AG10803 (cell line): Measurements from ENCODE around the genes SUZ12 and LRRC37B.

DNA sequence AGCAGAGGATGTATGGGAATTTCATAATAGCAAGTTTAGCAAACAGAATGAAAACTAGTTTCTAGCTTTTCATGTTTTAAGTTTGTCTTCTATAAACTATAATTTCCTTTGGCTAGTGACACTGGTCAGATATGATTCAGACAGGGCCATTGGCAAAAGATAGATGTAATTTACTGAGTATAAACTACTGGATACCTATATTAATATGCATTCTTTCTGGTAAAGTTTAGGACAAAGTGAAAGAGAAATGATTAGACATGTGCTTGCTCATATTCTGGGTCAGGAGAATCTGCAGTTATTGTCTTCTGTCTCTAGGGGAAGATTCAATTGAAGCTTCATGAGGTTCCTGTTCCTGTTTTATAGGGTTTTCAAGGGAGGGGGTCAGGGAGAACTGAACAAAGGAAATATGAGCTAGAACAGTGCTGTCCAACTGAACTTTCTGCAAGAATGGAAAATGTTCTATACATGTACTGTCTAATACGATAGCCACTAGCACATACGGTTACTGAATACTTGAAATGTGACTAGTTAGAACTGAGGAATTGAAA lies 59.3 kb upstream of the CORO6 start:
- RRBS: no CpG with 5 or more reads among the region's 2 CpGs

- RRBS: no CpG with 5 or more reads among the region's 4 CpGs
Measured at GRCh38 chr17:29726649-29727532, 104.2 kb upstream of the CORO6 start.

DNA sequence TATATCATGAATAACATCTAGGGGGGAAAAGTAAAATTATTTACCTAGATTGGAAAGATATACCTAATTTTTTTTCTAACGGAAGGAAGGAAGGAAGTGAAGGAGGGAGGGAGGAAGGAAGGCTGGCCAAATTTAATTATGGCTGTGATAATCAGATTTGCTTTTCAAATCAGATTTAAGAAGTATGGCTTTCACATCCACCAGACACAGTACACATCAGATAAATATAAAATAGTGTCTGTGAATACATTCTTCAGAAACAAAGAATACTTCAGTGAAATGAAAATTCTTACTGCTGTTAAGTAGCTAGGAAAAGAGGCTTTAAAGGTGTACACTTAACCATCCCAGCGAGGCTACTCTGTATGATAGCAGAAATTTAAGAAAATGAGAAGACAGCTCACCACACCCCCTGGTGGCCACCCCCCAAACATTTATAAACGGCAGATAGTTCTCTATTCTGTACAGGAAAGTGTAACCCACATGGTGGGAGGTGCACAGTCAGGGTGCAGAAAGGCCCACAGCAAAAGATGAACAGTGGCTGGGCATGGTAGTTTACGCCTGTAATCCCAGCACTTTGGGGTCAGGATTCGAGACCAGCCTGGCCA lies 150.9 kb downstream of the SSH2 start:
- RRBS: no CpG with 5 or more reads among the region's 5 CpGs

GRCh38 chr17:29830081-29830659 lies 99.9 kb downstream of the SSH2 start:
- RRBS: no CpG with 5 or more reads among the region's 5 CpGs

GRCh38 chr17:29931067-29931849 lies 1.2 kb upstream of the SSH2 start:
- RRBS: no CpG with 5 or more reads among the region's 4 CpGs

DNA sequence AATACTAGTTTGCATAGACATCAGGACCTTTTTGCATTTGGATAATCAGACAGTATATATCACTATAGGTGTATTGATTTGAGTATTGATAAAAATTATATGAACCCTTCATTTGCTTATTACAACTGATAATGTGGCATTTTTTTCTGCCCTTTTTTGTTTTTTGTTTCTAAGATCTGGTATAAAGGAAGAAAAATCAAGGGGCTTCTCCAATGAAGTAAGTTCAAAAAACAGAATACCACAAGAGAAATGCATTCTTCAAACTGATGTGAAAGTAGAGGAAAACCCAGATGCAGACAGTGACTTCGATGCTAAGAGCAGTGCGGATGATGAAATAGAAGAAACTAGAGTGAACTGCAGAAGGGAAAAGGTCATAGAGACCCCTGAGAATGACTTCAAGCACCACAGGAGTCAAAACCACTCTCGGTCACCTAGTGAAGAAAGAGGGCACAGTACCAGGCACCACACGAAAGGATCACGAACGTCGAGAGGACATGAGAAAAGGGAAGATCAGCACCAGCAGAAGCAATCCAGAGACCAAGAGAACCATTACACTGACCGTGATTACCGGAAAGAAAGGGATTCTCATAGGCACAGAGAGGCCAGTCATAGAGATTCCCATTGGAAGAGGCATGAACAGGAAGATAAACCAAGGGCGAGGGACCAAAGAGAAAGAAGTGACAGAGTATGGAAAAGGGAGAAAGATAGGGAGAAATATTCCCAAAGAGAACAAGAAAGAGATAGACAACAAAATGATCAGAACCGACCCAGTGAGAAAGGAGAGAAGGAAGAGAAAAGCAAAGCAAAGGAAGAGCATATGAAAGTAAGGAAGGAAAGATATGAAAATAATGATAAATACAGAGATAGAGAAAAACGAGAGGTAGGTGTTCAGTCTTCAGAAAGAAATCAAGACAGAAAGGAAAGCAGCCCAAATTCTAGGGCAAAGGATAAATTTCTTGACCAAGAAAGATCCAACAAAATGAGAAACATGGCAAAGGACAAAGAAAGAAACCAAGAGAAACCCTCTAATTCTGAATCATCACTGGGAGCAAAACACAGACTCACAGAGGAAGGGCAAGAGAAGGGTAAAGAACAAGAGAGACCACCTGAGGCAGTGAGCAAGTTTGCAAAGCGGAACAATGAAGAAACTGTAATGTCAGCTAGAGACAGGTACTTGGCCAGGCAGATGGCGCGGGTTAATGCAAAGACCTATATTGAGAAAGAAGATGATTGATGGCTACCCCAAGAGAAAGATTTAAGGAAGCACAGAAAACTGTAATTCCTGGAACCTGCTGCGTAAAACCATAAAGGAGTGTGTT lies 50.6 kb downstream of the SLC6A4 start:
- RRBS: no CpG with 5 or more reads among the region's 16 CpGs

- RRBS: no CpG with 5 or more reads among the region's 2 CpGs
Measured at GRCh38 chr17:30263551-30264442, 27.9 kb downstream of the BLMH start.

DNA sequence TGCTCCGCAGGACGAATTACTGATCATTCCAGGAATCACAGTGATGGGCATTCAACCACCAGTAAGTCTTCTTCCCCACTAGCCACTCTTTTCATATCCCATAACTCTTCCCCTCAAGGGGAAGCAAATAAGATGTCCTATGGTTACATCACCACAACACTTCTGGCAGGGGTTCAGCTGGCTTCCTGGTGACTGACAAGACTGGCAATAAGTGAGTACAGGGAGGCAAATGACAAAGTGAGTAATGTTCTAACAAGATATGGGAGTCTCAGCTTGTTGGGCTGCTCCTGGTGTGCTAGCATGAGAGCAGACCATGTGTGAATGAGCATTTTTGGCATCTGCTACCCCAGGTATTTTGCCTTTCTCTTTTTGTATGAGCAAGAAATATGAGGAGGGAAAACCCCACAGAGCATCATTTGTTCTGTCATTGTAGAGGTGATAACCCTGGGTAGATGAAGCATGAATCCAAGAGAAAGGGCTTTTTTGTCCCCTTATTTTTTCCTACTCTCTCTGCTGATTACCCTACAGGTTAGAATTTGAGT lies 9.9 kb downstream of the TMIGD1 start:
- RRBS: no CpG with 5 or more reads among the region's 2 CpGs

GRCh38 chr17:30380019-30380579 lies 1.4 kb downstream of the CPD start:
- RRBS: no CpG with 5 or more reads among the region's 5 CpGs

- RRBS: no CpG with 5 or more reads among the region's 10 CpGs
Measured at GRCh38 chr17:30952873-30953553, 17.8 kb upstream of the RNF135 start.

GRCh38 chr17:31319029-31319695 lies 2.3 kb downstream of the EVI2A start:
- RRBS: no CpG with 5 or more reads among the region's 3 CpGs

GRCh38 chr17:31457175-31458062 lies 65.9 kb downstream of the RAB11FIP4 start:
- RRBS: no CpG with 5 or more reads among the region's 11 CpGs

DNA sequence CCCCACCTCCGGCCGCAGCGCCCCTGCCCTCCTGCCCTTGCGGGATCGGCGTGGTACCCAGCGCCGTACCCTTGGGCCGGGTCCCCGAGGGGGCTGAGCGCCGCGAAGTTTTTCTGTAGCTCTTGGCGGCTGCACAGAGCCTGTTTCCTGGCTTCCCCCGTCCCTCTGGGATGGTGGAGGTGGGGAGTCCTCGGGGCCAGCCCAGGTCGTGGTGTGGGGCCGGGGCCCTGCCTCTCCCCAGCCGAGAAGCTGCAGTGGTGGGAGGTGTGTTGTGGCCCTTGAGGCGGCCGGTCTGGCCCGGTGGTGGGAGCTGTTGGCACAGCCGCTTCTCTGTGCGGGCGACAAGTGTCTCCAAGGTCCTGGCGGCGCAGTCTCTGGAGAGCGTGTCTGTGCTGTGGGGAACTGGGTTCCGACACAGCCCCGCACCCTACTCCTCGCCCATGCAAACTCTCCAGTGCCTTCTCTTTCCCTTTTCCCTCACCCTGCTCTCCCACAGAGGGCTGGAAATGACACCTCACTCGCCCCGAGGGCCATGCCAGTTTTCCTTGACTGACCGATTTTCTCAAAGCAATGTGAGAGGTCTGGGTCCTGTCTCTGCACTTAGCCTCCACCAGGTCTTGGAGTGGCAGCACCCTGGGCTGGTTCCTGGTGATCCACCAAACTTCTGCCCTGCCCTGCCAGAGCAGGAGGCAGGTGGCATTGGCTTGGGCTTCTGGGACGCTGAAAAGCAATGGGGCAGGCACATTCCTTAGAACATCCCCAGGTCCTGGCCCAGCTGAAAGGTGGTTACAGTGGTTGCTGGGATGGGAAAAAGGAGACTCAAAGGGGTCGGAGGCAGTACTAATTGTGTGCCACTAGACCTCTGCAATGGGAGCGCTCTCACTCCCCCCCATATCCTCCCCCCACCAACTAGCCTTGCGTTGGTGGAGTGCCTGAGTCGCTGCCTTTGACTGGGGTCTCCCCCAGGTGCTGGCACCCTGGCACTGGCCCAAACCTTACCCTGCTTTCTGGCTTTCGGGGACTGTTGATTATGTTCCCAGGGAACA lies 97.4 kb downstream of the RAB11FIP4 start:
- RRBS: 5% methylated on average over 13 of the region's 40 CpGs

DNA sequence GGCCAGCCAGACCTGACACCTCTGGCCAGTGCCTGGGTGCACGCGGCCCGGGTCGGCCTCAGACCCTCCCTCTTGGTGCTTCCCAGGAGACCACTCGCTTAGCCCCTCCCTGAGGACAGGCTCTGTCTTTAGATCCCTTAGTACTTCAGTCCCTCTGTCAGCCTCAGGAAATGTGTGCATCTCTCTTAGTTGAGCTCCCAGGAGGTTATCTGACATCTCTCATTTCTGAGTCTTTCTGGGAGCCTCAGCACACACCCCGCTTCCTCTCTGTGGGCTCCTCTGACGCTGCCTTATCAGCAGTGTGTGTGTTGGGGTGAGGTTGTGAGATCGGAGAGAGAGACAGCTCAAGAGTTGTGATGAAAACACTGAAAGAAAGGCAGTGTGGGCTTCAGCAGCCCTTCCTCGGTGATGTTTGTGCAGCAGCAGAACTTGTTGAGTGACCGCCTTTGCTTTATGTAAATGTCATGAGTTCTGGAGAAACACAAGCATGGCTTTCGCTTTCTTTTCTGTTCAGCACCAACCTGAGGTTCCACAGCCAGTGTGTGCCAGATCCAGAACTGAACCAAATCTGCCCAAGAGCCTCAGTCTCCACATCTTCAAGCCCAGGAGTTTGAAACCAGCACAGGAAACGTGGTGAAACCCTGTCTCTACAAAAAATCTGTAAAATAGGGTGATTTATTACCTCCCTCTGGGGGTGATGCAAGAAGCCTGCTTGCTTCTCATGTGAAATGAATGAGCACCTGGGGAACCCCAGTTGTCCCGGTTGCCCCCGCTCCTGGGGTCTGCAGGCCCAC lies 117.3 kb downstream of the RAB11FIP4 start:
- RRBS: no CpG with 5 or more reads among the region's 14 CpGs

GRCh38 chr17:31566490-31567091 lies 175.1 kb downstream of the RAB11FIP4 start:
- RRBS: no CpG with 5 or more reads among the region's 12 CpGs

DNA sequence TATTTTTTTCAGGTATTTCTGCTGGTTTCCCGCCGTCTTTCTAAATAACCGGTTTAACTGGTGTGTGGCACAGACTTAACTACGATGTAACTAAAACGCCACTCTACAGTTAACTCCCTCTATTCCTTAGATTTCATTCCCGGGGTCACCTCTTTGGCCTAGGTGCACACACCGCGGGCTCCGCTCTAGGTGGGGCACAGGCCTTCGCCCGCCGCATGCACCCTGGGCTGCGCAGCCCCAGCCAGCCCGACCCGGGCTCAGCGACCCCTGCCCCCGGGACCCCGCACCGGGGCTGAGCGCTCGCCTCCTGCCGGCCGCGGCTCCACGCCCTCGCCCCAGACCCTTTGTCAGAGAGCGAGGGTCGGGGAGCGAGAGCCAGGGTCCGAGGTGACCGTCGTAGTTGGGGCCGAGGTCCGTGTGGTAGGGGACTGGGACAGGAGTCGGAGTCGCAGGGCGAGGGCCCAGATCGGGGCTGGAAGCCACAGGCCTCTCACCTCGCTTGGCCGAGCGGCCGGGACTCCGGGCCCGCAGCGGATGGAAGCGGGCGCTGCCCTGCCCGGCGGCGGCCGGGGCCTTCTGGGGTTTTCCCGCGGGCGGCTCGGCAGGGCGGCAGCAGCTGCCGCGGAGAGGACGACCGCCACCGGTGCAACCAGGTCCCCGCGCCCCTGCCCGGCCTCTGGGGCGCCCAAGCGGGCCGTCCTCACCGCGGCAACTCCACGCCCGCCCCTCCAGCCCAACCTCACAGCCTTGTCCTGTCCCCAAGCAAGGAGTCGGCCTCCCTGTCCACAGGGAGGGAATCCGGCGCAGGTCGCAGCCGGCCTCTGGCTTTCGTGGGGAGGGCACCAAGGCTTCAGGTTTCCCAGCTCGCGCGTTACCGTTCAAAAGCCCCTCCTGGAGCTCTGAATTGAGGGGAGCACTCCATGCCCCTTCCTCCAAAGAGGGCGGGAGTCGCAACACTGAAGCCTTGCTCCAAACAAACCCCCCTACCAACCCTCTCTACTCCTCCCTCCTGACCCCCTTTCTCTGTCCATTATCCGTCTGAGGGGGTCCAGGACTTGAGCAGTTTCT lies 15.5 kb upstream of the UTP6 start:
- RRBS: 36% methylated on average over 18 of the region's 84 CpGs

DNA sequence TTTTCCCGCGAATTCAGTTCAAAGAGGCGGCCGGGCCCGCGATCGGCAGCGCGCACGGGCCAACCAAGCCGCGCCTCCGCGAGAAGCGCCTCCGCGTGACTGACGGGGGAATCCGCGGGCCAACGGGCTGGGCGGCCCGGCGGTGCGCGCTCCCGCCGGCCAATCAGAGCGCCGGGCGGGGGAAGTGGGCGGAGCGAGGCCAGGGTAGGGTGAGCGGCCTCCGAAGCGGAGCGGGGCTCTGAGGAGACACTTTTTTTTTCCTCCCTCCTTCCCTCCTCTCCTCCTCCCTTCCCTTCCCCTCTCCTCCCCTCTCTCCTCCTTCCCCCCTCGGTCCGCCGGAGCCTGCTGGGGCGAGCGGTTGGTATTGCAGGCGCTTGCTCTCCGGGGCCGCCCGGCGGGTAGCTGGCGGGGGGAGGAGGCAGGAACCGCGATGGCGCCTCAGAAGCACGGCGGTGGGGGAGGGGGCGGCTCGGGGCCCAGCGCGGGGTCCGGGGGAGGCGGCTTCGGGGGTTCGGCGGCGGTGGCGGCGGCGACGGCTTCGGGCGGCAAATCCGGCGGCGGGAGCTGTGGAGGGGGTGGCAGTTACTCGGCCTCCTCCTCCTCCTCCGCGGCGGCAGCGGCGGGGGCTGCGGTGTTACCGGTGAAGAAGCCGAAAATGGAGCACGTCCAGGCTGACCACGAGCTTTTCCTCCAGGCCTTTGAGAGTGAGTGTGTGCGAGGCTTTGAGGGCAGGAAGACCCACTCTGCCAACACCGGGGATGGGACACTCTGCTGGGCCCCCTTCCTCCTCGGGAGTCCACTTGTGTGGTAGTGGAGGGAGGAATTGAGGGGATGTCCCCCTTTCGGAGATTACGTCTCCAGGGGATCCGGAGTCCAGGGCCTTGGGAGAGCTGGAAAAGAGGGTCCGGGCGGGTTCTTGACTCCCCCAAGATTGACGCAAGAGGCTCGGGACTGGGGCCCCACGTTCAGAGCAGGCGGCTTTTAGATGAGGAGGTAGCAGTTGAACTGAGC lies at the start of gene SUZ12:
TSS of gene SUZ12 (plus strand) at position 191 of the 1,011 bp plus-strand sequence.
- RRBS: 2% methylated on average over 26 of the region's 95 CpGs

- RRBS: no CpG with 5 or more reads among the region's 8 CpGs
Measured at GRCh38 chr17:31994247-31995187, 12.7 kb upstream of the LRRC37B start.

- RRBS: no CpG with 5 or more reads among the region's 3 CpGs
Measured at GRCh38 chr17:31998500-31999082, 8.6 kb upstream of the LRRC37B start.

DNA sequence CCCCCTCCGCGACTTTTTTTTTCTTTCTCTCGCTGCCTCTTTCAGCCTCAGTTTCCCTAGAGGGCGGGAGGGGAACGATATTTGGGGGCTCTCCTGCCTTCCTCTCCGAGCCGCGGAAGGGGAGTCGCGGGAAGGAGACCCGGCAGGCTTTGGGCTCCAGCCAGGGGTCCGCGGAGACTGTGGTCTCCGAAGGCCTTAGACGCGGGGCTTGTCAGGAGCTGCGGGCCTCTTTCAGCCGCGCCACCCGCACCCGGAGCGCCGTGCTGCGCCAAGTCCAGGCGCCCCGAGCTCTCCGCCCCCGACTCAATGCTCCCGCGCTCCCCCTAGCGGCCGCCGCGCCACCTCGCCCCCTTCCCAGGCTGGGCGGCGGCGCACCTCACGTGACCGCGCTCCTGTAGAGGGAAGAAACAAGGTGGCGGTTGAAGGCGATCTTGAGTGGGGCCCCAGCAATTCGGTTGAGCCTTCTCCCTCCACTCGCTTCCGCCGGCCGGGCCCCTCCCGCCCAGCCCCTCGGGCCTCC lies at the start of gene LRRC37B:
TSS of gene LRRC37B (plus strand) at position 383 of the 520 bp plus-strand sequence.
- RRBS: 0% methylated on average over 8 of the region's 50 CpGs